ENCODE measurements around the genes FBRSL1 and ZNF10.

DNA sequence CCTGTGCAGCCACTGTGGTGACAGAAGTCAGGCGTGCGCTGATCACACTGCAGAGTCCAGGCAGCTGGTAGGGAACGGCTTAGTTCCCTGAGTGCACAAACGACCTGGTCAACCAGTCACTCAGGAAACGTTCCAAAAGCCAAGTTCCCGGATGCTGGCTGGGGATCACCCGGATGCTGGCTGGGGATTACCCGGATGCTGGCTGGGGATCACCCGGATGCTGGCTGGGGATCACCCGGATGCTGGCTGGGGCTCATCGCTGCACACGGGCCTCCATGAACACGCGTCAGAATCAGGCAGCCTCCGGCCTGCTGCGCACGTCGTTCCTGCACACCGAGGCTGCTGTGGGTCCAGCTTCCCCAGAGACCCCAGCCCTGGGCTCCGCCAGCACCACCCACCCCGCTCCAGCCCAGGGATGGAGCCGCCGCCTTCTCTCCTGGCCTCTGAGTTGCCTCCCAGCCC is 254.1 kb upstream of the SFSWAP start:
- RRBS: 95% methylated on average over 6 of the region's 23 CpGs

GRCh38 chr12:131621874-131622740 is 88.8 kb upstream of the SFSWAP start:
- RRBS: 29% methylated on average over 2 of the region's 22 CpGs

- RRBS: no CpG with 5 or more reads among the region's 14 CpGs
Observed at GRCh38 chr12:131756361-131756699, 45.4 kb downstream of the SFSWAP start.

DNA sequence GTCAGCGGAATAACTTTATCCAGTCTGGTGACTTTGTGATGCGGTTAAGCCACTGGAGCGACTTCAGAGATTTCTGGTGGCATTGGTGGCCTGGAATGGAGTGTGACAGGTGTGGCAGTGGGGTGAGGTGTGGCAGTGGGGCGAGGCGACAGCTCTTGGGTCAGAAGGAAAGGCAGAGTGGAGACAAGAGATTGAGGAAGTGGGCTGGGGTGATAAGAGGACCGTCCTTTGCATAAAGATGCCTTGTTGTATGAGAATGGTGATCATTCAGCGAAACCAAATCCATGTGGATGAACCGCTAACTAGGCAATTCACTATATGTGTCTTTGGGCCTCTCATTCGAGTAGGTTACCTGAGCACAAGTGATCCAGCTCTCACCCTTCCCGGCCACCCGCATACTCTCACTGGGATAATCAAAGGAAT is 46.6 kb downstream of the SFSWAP start:
- RRBS: 100% methylated on average over 2 of the region's 11 CpGs

DNA sequence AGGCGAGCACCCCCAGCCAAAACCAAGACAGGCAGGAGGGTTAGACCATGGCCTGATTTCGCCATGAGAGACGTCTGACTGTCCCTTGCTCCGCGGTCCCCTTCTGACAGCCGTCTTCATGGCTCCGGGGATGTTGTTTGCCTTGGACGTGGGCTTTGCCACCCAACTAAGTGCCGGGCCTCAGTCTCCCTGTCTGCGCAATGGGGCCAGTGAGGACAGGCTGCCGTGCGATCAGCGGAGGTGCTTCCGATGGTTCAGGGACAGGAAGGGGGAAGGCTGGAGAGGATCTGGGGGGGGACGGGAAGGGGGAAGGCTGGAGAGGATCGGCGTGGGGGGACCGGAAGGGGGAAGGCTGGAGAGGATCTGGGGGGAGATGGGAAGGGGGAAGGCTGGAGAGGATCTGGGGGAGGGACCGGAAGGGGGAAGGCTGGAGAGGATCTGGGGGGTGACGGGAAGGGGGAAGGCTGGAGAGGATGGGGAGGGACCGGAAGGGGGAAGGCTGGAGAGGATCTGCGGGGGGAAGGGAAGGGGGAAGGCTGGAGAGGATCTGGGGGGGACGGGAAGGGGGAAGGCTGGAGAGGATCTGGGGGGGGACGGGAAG is 3.4 kb downstream of the MMP17 start:
- RRBS: no CpG with 5 or more reads among the region's 24 CpGs

DNA sequence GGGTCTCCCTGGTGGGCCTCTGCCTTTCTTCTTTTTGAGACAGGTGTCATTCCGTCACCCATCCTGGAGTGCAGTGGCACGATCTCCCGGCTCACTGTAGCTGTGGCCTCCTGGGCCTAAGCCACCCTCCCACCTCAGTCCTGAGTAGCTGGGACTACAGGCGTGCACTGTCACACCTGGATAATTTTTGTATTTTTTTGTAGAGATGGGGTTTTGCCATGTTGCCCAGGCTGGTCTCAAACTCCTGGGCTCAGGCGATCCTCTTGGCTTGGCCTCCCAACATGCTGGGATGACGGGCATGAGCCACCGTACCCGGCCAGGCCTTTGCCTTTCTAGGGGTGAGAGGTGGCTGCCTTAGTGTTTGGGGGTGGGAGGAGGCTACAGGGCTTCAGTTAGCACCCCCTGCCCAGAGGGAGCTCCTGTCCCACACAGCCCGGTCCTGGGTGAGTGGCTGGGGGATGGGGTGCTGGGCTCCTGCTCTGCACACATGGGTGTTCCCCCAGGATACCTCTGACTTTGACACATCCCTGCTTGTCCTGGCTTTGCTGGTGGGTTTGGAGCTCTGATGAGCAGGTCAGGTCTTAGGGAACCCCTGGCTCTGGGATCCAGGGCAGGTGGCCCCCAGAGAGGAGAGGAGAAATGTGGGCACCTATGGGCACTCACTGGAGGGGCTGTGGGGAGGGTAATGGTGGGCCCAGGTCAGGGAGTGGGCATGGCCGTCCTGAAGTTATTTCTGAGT is 9.9 kb downstream of the ULK1 start:
- RRBS: no CpG with 5 or more reads among the region's 10 CpGs

DNA sequence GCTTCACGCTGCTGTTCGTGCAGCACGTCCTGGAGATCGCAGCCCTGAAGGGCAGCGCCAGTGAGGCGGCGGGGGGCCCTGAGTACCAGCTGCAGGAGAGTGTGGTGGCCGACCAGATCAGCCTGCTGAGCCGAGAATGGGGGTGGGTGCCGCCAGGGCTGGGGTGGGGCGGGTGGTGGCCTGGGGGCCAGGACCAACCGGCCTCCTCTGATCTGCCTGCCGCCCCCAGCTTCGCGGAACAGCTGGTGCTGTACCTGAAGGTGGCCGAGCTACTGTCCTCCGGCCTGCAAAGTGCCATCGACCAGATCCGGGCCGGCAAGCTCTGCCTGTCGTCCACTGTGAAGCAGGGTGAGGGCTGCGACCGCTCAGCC is 9.8 kb upstream of the PUS1 start:
- RRBS: 93% methylated on average over 7 of the region's 23 CpGs

DNA sequence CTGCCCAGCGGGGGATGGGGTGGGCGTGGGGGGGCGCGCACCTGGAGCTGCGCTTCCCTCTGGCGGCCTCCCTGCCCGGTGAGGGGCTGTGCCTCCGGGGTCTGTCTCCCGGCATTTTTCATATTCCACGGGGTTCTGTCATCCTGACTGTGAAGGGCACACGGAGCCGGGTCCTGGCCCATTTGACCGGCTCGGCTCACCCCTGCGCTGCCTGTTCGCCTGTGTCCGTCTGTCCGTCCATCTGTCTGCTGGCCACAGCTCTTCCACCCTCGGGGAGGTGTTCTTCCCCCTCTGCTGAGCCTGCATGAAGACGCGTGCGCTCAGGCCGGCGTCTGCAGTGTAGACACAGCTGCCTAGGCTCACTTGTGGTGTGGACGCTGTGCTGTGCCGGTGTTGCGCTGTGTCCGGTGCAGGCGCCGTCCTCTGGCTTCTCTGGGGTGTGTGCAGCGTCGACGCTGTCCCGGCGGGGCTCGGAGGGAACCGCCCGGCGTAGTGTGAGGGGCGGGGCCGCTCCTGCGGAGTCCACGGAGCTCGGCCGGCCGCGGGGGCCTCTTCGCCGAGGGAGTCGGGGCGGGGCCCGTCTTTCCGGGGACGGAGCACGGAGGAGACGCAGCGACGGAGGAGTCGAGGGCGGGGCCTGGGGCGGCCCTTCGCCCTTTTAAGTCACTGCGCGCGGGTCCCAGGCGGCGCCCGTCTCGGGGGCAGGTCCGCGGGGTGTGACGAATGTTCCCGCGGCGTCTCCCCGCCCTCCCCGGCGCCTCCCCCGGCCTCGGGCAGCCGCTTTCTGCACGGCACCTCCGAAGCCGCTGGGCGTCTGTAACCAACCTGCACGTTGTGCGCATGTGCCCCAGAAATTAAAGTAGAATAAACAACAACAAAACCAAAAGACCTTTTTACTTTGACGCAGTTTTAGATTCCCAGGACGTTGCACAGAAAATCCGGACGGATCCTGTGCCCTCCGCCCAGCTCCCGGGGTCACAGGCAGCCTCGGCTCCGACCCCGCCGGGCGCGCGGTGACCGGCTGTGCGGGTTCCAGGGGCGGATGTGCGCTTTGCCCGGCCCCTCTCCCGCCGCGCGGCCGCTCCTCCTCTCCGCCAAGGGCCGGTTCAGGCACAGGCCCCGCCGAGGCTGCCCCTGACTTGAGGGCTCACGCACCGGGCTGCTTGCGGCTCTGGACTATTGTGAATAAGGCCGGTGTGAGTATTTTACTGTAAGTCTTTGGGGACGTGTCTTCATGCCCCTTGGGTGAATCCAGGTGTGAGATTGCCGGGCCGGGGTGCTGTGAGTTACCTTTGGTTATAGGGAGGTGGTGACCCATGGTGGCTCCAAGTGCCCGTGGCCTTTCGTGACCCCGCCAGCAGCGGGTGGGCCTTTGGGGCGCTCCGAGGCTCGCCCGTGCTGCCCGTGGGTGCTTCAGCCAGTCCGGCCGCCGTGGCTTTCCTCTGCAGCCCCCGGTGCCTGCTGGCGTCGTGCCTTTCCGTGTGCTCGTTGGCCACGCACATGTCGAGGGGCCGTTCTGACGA is 45.4 kb downstream of the NOC4L start:
- RRBS: 3% methylated on average over 41 of the region's 142 CpGs

DNA sequence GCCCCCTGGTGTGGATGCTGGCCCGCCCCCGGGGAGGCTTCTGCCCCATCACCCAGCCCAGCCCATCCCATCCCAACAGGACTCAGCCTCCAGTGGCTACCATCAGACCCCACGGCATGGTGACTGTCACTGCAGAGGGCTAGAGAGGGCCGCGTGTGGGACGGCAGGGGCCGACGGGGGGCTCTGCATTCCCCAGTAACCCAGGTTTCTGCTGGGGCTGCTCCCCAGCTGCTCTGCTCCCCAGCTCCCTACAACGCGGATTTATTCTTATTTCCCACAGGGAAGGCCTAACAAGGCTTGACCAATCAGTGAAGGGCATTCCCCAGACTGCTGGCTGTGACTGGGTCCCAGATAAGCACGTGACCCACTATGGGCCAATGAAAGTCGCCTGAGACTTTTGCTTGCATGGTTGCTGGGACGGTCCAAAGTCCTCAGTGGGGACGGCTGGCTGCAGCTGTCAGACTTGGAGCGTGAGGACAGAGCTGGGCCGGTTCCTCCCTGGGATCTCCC is 50.4 kb downstream of the GALNT9 start:
- RRBS: no CpG with 5 or more reads among the region's 16 CpGs

- RRBS: no CpG with 5 or more reads among the region's 19 CpGs
Observed at GRCh38 chr12:132488216-132488991, 1.5 kb upstream of the FBRSL1 start.

DNA sequence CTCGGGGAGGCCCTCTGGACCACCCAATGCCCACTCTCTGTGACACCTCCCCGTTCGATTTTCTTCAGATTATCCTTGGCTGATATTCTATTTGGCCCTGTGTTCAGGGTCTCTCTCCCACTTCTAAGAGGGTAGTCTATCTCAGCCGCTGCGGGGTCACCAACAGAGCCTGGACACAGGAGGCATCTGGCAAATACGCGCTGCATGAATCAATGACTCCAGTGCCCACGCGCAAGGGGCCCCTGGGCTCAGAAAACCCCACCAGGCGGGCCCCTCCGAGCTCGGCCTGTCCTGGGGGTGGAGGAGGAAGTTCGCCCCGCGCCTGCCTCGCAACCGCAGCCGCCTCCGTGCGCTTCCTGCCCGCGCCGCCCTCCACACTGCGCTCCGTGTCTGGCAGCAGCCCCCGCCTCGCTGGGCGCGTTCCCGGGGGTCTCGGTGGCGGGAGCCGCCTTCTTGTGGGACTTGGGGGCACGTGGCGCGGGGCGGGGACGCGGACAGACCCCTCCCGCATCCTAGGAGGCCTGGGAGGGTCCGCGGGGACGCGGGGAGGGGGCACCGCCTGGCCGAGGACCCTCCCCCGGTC is 868 bp upstream of the FBRSL1 start:
- RRBS: no CpG with 5 or more reads among the region's 47 CpGs

- RRBS: 2% methylated on average over 53 of the region's 124 CpGs
Observed at GRCh38 chr12:132489575-132490399, at the start of gene FBRSL1. Gene FBRSL1 (plus strand): TSS chr12:132490151.

DNA sequence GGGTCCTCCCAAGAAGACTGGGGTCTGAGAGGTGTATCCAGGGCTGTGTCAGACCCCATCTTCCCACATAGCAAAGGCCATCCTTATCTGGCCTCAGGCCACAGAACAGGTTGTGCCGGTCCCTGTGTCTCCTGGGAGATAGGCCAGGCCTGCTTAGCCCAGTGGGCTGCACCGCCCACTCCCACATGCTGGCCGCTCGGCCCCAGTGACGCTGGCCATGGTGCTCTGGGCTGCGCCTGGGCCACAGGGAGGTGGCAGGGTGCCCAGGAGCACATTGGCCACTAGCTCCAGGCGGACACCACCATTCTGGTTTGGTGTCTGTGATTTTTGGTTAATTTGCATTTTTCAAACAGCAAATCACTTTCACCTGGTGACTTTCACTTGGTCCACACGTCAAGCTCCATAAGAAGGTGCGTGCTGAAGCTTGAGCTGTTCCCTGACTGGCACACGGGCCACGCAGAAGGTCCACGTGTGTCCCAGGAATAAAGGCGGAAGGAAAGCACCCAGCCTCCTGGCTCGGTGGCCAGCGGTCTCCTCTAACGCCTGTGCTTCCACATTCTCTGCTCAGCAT is 4.5 kb downstream of the FBRSL1 start:
- RRBS: no CpG with 5 or more reads among the region's 16 CpGs

DNA sequence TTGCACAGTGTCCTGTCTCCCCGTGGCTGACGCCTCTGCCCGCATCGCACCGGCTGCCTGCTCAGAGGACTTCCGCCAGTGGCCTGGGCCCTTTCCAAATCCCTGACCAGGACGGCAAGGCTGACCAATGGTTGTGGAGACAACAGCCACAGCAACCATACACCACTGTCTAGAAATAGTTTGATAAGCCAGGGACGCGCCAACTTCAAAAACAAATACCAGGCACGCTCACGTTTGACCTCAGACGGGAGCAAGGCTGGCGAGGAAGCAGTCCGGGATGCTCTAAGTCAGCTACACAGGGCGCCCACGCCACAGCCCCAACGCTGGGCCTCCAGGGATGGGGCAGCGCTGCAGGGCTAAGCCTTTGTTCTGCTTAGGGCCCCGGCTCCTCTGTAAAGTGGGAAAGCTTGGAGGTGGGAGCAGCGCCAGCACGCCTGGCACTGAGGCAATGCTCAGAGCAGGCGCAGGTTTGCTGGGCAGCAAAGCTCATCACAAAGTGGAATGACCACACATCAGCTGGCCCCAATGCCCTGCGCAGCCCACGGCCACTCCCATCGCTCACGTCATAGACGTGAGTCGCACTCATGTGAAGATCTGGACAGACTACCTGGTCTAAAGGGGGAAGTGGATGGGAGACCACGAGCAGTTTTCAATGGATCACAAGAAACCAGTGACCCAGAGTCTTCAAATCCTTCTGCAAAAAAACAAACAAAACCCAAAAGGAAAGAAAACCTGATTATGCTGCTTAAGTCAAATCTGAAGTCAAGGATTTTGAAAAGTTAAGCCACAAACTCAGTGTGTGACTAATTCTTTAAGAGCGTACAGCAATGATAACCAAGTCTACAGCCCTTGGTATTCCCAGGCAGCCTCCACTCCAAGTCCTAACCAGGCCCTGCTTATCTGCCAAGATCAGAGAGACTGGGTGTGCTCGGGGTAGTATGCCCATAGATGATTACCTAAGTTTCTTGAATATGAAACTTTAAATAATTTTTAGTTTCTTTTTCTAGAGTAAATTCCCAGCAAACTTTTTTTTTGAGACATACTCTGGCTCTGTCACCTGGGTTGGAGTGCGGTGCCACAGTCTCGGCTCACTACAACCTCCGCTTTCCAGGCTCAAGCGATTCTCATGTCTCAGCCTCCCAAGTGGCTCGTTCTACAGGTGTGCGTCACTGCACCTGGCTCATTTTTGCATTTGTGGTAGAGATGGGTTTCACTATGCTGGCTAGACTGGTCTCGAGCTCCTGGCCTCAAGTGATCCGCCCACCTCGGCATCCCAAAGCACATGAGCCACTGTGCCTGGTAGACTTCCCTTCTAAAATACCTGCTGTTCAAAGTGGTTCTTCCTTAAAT is 12.9 kb downstream of the PGAM5 start:
- RRBS: no CpG with 5 or more reads among the region's 40 CpGs

- RRBS: no CpG with 5 or more reads among the region's 18 CpGs
Observed at GRCh38 chr12:132823947-132824945, 4.4 kb downstream of the GOLGA3 start.

DNA sequence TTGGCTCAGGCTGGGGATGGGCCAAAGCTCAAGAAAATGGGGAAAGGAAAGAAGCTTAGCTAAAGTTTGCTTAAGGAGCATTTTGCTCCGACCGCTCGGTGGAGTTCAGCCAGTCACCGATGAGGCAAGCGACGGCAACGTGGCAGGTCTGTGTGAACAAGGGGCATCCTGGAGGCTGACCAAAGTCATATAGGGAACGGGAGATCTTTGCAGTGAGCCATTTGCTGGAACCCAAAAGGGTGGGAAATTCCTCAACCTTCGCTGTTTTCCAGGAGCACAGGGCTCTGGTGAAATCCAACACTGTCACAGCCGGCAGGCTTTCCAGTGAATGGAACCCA is 792 bp downstream of the ZNF605 start:
- RRBS: no CpG with 5 or more reads among the region's 10 CpGs

- RRBS: no CpG with 5 or more reads among the region's 10 CpGs
Observed at GRCh38 chr12:133081359-133081993, 753 bp downstream of the ZNF140 start.

DNA sequence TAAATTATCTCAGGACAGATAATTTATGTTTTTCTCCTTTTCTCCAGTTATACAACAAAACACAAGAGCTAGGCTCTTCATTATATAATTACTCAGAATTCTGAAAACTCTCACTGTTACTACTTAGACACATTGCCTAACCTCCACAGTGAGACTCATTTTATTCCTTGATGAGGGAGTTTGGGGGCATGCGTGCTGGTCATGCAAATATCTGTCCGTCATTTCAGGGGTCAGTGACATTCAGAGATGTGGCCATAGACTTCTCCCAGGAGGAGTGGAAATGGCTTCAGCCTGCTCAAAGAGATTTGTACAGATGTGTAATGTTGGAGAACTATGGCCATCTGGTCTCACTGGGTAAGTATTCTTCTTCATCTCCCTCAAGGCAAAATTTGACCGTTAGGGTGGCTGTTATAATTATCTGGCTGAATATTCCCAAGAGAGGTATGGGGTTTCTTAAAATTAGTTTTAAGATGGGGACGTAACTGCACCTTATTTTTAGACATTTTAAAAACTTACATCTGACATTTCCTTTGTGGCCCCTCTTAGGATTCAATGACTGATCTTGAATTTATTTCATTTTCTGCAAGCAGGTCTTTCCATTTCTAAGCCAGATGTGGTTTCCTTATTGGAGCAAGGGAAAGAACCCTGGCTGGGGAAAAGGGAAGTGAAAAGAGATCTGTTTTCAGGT is 2.3 kb downstream of the ZNF140 start:
- RRBS: no CpG with 5 or more reads among the region's 4 CpGs

DNA sequence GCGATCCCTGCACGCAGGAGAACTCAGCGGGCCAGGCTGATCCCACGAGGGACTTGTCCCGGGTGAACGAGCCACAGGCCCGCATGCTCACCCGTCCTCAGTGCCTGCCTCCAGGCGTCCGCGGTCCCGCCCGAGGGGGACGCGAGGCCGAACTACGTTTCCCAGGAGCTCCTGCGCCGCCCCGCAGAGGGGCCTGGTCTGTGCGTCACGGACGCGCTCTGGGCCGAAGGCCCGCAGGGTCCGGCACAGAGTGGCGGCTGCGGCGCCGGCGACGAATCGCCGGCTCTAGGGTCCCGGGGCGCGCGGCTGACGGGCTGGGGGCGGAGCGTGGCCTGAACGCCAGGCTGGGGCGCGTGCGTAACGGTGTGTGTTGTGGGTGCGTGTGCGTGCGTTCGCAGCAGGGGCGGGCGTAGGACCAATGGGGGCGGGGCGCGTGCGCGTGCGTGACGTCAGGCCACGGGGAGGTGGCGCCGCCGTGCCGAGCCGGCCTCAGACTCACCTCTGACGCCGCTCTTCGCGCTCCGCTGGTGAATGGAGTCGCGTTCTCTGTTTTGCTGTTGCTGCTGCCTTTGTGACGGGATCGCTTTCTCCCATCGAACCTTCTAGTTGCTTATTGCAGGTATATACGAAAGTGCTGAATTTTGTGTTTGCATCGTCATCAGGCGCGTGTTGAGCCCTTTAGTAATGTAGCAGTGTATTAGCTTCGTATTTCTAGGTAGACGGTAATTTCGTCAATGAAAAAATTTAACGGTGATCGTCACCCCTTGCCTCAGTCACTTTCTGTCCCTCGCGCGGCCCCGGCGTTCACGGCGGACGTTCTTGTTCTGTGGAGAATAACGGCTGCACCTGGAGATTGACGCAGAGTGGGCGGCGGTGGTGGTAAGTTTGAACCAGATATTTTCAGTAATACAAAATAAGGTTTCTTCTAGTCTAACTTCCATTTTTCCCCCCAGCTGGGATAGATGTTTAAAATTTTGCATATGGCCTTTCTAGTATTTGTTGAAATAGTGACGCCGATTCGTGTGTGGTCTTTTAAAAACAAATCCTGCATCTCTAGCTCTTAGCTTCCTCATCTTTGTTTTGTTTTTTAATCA is at the start of gene ZNF10:
ZNF10 (plus strand) TSS at position 492 of the 1,094 bp plus-strand sequence.
- RRBS: 2% methylated on average over 3 of the region's 100 CpGs

Measured in GM12891 (cell line).